OVCAR3 (cell line): Measurements from ENCODE around the genes TOMM20L and SIX4.

- RRBS: 13% methylated on average over 1 of the region's 8 CpGs
Observed at GRCh38 chr14:57268101-57268320, 694 bp downstream of the EXOC5 start.

DNA sequence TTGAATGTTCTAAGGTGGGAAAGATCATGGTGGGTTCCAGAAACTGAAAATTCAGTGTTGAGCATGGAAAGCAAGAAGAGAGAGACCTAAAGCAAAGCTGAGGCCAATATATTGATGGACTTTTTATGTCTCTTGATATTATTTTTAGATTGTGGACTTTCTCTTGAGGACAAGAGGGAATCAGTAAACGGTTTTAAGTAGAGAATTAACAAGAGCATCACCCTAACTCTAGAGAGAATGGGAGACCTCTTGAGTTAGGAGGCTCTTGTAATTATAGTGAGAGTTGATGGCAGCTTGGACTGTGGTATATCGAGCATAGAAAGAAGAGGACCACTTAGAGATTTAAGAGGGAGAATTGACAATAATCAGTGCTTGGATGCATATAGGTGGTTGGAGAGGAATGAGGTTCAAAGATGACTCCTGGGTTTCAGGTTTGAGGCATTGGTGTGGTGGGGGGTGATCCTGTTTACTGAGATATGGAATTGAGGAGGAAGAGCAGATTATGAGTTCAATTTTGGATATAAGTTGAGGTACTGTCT, 17.2 kb downstream of the NAA30 start:
- RRBS: no CpG with 5 or more reads among the region's 2 CpGs

DNA sequence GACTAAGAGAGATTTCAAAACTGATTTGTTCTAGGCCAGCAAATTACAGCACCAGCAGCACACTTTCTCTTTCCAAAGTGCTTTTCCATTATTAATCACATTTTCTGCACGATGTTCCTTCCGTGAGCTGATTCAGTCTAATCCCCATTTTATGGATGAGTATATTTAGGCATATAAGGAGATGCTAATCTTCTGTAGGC, 163.3 kb downstream of the SLC35F4 start:
- RRBS: no CpG with 5 or more reads among the region's 2 CpGs

- RRBS: no CpG with 5 or more reads among the region's 2 CpGs
Observed at GRCh38 chr14:57704194-57704393, 161.8 kb downstream of the SLC35F4 start.

GRCh38 chr14:58281170-58281785, 17.1 kb upstream of the ARID4A start:
- RRBS: no CpG with 5 or more reads among the region's 4 CpGs

- RRBS: no CpG with 5 or more reads among the region's 1 CpG
Observed at GRCh38 chr14:58313610-58314062, 15.3 kb downstream of the ARID4A start.

DNA sequence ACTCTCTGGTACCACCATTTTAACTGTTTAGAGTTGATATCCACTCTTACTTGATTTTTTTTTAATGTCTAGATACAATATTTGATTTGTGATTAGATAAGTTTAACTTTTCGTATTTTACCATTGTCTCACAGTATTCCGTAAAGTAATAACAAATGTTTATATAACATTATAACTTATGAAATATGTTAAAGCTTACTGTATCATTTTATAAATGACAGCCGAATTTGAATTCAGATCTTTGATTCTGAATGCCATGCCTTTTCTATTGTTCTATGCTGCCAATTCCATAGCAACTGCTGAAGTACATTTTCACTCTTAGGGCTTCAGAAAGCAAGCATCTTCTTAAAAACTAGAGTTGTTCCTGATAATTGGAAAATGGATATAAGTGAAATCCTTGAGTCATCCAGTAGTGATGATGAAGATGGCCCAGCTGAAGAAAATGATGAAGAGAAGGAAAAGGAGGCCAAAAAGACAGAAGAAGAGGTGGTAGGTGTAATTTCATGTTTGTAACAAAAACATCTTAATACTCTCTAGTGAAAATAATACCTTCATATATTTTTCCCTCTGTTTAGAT, 31.4 kb downstream of the ARID4A start:
- RRBS: no CpG with 5 or more reads among the region's 3 CpGs

DNA sequence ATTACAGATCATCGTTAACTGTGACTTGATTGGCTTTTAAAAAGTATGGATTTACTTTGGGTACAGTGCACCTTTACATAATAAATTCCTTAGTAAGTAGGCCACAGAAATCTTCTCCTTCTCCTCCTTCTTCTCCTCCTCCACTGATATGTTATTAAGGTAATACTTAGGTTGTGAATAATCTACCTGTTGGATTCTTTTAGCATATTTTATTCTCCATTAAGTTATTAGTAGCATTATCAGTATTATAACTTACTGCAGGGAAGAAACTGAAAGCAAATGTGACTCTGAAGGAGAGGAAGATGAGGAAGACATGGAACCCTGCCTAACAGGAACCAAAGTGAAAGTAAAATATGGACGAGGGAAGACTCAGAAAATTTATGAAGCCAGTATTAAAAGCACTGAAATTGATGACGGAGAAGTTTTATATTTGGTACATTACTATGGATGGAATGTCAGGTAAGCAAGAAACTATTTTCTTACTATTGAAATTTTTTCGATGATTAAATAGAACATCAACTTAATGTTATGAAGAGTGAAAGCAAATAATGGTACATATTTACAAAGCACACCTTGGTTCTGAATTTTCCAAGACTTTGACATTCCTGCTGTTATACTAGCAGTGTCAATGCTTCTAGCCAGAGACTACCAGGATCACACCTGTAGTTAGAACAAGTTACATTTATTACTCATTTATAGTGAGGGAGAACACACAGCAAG, 42.2 kb upstream of the TOMM20L start:
- RRBS: no CpG with 5 or more reads among the region's 4 CpGs

- RRBS: 11% methylated on average over 28 of the region's 99 CpGs
Observed at GRCh38 chr14:58395607-58396853, at the start of gene TOMM20L. TOMM20L (plus strand) TSS chr14:58395930.

DNA sequence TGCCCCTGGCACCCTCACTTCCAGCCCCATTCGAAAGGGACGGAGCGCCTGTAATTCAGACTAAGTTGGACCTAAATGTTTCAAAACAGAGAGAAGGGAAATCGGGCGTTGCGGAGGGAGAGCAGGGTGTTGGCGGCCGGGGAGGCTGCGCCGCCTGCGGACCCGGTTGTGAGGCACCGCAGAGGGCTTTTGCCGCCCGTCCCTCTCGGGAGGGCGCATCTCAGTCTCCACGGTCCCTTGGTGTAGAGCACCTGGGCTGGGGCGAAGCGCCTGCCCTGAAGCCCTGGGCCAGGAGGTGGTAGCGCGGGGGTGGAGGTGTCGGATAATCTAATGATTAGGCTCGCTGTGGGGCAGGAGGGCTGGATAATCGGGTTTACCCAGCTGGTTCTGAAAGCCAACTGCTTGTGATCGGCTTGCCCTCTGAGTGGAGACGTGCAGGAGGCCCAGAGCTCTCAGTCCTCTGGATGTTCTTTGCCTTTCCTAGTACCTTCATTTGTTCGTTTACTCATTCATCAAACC, 884 bp downstream of the DAAM1 start:
- RRBS: no CpG with 5 or more reads among the region's 28 CpGs

- RRBS: no CpG with 5 or more reads among the region's 4 CpGs
Observed at GRCh38 chr14:59359405-59360083, 105.6 kb downstream of the GPR135 start.

- RRBS: no CpG with 5 or more reads among the region's 4 CpGs
Observed at GRCh38 chr14:60272891-60273780, 24.1 kb downstream of the PPM1A start.

- RRBS: no CpG with 5 or more reads among the region's 6 CpGs
Observed at GRCh38 chr14:60297223-60298170, 48.5 kb downstream of the PPM1A start.

GRCh38 chr14:60515309-60516041, 6.5 kb downstream of the SIX6 start:
- RRBS: 100% methylated on average over 5 of the region's 72 CpGs

DNA sequence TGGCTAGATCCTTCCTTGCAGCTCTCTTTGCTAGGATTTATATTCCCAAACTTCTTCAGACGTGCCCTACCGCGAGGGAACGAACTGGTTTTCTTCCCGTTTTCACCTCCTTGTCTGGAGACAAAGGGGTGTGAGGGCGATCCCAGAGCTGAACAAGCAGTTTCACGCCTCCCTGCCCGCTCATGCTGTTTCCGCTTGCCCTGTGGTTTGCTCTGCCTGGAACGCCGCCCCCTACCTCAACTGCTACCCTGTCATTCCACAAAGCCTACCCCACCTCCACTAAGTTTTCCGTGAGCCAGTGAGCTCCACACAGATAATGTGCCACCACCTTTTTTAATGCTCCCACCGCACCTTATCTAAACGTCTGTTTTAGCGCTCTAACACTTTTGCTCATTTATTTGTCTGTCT, 7.1 kb downstream of the SIX6 start:
- RRBS: no CpG with 5 or more reads among the region's 15 CpGs

GRCh38 chr14:60647927-60649320, 853 bp downstream of the SIX1 start:
- RRBS: 15% methylated on average over 17 of the region's 111 CpGs

DNA sequence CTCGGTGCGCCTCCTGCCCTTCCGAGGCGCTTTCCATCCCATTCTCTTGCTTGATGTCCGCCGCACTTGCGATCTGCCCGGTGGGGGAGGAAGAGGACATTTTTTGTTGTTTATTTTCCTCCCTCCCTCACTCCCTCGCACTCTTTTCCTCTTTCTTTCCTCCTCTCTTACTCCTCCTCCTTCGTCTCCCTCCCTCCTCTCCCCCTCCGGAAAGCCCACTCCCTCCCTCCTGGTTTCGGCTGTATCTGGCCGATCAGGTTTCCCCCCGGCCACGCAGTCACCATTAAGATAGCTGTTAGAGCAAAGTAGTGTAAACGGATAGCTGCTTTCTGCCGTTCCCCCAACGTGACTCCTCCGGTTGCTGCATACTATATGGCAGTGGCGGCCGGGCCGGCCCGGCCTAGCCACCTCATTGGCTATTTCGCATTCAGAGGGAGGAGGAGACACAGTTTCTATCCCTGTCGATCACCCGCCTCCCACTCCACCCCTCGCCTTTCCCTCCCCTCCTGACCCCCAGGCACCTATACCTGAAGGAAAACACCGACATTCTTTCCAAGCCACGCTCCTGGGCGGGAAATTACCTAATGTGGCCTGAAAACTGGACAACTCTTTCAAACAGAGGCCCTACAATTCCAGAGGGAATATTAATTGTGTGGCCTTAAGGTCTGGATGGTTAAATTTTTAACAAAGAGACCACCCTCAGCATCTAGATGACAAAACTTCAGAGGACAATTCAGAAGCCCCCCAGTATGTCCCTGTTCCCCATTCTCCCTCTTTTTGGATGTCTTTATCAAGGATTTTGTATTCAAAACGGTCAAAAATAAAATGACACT, at the start of gene SIX4:
Gene SIX4, minus strand, starts transcription at position 377 of the 833 bp plus-strand sequence.
- RRBS: 4% methylated on average over 13 of the region's 31 CpGs

- RRBS: no CpG with 5 or more reads among the region's 7 CpGs
Observed at GRCh38 chr14:61218673-61219093, 62.5 kb downstream of the TMEM30B start.

DNA sequence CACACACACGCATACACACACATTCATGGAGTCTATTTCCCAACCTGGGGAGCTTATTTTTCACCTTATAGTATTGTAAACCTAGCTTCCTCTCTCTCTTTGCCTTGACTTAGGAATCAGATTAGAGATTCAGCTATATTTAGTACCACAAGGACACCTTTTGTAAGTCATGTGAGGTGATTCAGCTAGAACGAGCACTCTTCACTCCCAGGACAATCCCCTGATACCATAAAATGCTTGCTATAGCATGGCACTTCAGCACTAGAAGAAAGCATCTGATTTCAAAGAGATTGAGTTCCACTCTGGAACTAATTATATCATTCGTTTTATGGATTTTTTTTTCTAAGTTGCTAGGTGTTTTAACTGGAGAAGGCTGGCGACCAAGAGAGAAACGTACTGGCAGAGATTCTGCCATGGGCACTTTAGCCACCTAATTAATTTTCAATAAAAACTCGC, 23.5 kb downstream of the TMEM30B start:
- RRBS: no CpG with 5 or more reads among the region's 6 CpGs

GRCh38 chr14:61322369-61323044, 1.1 kb downstream of the PRKCH start:
- RRBS: 8% methylated on average over 10 of the region's 41 CpGs